GM12891 (cell line): ENCODE data around the gene H3Y2.

GRCh38 chr5:16459386-16459999 lies 6.1 kb downstream of the ZNF622 start:
- RRBS = no CpG with 5 or more reads among the region's 1 CpG

DNA sequence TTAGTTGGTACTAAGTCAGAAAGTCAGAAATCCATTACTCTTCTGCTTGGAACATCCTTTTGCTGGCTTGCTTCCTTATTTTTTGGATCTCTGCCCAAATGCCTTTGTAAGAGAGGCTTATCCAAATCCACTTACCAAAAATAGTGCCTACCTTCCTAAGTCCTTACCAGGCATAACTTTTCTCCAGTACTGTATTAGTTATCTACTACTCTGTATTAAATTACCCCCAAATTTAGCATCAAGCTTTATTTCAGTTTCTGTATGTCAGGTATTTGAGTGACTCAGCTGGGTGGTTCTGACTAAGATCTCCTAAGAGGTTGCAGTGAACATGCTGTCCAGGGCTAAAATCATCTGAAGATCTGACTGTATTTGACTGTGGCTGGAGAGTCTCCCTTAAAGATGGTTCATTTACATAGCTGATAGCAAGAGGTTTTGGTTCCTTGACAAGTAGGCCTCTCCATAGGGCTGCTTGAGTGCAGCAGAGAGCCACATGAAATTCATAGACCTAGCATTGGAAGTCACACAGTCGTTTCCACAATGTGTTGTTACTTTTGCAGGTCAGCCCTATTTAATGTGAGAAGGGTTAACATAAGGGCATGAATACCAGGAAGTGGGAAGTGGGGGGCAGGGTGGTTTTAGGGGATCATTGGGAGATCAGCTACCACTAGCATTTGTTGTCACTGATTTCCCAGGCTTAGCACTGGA lies 1.8 kb upstream of the ZNF622 start:
- RRBS = no CpG with 5 or more reads among the region's 1 CpG

GRCh38 chr5:16546723-16547116 lies 70.1 kb downstream of the RETREG1 start:
- RRBS = no CpG with 5 or more reads among the region's 4 CpGs

DNA sequence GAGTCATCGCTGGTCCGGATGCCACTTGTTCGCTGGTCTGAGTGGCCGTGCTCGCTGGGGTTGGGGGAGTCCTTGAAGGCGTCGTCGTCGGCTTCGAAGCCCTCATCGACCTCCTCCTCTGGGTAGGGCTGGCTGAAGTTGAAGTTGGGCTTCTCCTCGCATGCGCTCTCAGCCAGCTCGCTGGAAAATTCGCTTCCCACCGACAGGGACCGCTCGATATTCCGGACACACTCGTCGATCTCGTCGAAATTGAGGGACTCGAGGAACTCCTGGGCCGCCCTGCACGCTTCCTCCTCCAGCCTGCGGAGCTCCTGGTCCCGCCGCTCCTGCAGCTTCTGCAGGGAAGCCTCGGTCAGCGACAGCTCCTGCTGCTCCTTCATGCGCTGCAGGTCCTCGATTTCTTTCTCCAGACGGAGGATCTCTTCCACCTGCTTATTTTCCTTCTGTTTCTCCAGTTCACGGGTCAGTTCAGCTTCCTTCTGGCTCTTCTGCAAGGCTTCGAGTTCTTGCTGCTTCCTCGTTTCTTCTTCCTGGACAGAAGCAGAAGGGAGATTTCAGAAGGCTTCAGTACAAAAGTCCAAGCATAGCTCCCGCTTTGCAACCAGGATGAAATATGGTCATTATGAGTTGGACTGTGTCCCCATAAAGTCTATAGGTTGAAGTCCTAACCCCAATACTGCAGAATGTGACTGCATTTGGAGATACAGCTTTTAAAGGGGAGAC lies 84.7 kb upstream of the RETREG1 start:
- RRBS = no CpG with 5 or more reads among the region's 38 CpGs

DNA sequence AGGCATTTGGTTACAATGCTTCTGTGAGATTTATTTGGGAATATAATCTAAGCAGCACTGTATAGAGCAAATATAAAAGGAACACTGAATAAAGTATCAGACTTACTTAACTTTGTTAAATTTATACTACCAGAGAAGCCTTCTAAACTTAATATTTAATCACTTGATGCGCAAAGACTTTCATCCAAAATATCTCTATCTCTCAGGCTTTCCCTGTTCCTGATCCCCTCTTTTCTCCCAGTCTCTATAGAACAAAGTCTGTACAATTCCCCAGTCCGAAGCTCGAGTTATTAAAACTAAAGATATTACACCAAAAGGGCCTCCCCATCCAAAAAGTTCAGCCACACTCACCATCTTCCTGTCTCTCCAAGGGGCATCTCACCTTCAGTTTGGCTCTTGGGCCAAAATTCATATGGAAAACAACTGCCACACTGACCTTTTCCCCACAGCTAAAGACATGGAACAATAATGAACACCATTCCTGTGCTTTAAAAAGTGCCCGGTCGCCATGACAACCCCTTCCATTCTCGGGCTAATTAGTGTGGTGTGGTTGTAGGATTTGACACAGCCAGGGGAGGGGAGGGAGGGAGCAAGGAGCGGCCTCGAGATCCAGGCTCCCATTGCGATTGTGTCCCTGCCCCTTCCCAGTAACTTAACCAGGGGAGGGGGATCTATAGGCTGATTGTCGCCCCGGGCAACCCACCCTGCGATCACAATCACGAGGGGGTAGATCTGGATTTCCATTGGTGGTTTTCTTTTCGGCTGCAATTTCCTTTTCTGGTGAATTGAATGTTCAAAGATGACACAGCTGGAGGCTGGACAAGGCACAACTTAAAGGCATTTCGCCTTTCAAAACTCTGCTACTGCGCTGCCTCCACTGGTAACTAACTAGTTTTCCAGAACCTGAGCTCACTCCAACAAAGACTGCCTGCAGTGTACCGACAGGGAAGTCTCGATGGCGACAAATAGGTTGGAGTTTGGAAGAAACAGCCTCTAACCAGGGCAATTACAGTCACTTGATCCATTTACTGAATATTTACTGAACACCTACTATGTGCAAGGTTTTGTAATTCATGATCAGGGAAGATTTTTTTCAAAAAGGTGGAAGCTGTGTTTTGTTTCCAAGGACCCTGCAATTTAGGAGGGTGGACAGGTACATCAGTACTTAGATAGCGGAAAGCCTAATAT lies 96.6 kb upstream of the RETREG1 start:
- RRBS = no CpG with 5 or more reads among the region's 20 CpGs

GRCh38 chr5:16768876-16769301 lies 152.1 kb upstream of the RETREG1 start:
- RRBS = no CpG with 5 or more reads among the region's 10 CpGs

DNA sequence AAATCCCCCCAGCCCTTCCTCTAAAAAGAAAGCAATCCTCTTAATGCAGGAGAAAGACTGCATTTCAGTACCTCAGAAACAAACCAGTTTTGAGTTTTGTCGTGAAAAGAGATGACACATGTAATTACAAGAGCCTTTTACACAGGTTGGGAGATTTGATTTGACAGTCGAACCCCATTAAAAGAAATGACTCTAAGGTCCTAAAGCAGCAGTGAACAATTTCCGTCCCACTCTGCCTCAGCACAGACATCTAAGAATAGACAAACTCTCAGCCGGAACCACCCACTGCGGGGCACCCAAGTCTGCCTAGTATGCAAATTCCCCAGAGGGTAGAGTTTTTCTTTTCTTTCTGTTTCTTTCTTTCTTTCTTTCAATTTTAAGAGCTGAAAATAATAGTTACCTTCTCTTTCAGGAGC lies 64.9 kb downstream of the BASP1 start:
- RRBS = no CpG with 5 or more reads among the region's 5 CpGs

- RRBS = no CpG with 5 or more reads among the region's 8 CpGs
These were observed at the start of gene H3Y2 for GRCh38 chr5:17491831-17492190. TSS of gene H3Y2 (minus strand) at chr5:17492076.

DNA sequence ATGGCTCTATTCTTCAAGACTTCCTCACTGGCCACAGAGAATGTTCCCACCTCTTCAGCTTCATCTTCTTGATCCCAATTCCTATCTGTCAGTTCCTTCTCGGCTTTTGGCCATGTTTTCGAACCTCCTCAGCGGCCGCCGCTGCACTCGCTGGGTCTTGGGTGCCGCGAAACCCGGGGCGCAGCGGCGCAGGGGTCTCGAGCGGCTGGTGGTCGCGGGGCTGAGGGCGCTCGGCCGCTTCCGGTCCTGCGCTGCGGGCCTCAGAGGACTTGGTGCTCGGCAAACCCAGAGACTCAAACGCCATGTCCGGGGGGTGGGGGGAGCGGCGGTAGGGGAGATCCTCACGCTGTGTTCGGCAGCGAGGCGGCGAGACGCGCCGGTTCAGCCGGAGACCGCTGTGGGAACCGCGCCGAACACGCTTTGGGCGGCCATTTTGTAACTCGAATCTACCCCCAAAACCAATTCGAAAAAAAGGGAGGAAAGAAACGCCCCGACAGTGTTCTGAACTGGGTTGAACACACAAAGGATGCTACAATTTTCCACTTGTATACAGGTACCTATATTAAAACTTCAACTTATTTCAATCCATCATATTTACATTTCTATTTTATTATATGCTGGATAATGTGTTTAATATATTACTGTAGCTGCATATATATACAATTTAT lies 317.5 kb upstream of the CDH18 start:
- RRBS = 90% methylated on average over 25 of the region's 46 CpGs

GRCh38 chr5:20469067-20469345 lies 481.0 kb upstream of the CDH18 start:
- RRBS = no CpG with 5 or more reads among the region's 4 CpGs

GRCh38 chr5:25085756-25086008 lies 440.9 kb upstream of the CDH10 start:
- RRBS = no CpG with 5 or more reads among the region's 2 CpGs

DNA sequence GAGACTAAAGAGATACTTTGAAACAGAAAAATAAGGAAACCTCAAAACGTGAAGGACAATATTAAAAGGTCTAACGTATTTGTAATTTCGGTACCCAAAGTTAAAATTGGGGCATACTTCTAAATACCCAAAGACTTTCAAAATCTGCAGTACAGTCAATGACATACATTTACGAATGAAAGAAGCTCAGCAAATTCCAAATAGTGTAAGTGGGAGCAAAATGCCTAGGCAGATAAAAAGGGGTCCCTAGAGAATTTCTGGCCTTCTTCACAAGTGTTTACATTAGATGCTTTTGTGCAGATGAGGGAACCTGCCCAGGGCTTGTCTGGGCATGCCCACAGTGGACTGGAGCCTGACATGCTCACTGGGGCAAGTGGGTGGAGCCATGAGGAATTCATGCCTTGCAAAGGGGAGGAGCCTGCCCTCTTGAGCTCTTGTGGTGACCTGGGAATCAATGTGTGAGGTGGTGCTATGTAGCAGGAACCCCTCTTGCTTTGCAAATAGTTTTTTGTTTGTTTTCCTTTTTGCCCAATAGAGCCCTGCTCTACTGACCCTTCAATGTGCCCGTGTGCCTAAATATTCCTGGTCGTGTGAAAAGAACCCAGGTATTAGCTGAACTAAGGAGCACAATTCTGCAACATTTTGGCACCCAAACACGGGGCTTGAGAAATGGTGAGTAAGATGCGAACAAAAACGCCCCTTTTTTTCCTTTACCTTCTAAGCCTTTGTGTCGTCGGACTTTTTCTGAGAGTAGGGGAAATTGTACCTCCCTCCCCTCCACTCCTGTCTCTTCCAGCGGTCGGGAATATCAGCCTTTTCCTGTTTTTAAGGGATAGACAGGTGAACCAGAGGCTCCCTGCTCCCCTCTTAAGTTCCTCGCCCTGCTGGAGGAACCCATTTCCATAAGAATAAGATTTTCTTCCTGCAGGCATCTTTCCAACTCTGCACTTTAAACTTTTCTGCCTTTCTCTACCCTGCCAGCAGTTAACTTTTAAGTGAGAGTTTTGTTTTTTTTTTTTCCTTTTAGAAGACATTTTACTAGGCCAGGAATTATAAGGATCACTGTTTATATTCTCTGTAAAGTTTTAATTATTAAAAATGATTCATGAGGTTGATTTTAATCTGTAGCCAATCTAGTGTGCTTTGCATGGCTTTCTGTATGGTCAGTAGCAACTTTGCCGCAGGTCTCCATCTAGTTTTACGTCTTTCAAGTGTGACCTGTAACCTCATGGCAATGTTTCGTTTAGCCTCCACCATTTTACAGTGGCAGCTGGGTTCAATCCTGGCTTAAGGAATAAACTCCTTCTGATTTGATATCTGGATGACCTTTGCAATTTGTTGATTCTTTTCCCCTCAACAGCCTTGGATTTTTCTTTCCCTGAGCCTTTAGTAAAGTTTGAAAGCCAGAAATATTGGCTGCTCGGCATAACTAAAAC lies 434.0 kb upstream of the CDH9 start:
- RRBS = no CpG with 5 or more reads among the region's 18 CpGs

DNA sequence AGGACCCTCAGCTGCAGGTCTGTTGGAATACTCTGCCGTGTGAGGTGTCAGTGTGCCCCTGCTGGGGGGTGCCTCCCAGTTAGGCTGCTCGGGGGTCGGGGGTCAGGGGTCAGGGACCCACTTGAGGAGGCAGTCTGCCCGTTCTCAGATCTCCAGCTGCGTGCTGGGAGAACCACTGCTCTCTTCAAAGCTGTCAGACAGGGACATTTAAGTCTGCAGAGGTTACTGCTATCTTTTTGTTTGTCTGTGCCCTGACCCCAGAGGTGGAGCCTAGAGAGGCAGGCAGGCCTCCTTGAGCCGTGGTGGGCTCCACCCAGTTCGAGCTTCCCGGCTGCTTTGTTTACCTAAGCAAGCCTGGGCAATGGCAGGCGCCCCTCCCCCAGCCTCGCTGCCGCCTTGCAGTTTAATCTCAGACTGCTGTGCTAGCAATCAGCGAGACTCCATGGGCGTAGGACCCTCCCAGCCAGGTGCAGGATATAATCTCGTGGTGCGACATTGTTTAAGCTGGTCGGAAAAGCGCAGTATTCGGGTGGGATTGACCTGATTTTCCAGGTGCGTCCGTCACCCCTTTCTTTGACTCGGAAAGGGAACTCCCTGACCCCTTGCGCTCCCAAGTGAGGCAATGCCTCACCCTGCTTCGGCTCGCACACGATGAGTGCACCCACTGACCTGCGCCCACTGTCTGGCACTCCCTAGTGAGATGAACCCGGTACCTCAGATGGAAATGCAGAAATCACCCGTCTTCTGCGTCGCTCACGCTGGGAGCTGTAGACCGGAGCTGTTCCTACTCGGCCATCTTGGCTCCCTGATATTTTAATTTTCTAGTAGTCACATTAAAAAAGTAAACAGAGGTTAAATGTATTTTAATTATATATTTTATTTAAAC lies 2001.9 kb upstream of the CDH6 start:
- RRBS = no CpG with 5 or more reads among the region's 33 CpGs

DNA sequence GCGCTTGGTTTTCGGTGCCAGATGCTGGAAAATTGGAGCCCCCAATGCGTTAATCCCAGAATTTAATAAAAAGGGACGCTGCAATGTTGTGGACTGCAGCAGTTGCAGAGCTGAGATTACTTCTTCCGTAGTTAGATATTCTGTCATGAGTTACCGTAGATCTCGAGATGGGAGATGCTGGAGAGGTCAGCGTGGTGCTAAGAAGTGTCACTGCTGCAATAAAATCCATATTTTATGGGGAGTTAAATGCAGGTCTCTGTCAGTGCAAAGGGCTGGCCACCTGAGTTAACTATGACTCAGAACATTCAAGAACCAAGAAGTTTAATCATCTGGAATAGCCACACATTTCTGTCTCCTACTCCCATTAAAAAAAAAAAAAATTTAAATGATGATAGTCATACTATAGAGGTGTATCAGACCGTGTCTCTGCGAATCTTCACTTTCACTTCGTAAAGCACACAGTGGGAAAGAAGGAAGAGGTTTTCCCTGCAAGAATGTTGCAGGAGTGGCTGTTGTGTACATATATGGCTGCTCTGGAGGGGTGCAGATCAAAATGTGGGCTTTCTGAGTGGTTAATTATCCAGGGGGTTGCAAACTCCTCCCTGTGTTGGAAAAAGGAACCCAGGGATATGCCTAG lies 1.4 kb downstream of the CDH6 start:
- RRBS = no CpG with 5 or more reads among the region's 11 CpGs

- RRBS = no CpG with 5 or more reads among the region's 6 CpGs
These were observed 147.1 kb downstream of the PDZD2 start for GRCh38 chr5:31785936-31786432.

DNA sequence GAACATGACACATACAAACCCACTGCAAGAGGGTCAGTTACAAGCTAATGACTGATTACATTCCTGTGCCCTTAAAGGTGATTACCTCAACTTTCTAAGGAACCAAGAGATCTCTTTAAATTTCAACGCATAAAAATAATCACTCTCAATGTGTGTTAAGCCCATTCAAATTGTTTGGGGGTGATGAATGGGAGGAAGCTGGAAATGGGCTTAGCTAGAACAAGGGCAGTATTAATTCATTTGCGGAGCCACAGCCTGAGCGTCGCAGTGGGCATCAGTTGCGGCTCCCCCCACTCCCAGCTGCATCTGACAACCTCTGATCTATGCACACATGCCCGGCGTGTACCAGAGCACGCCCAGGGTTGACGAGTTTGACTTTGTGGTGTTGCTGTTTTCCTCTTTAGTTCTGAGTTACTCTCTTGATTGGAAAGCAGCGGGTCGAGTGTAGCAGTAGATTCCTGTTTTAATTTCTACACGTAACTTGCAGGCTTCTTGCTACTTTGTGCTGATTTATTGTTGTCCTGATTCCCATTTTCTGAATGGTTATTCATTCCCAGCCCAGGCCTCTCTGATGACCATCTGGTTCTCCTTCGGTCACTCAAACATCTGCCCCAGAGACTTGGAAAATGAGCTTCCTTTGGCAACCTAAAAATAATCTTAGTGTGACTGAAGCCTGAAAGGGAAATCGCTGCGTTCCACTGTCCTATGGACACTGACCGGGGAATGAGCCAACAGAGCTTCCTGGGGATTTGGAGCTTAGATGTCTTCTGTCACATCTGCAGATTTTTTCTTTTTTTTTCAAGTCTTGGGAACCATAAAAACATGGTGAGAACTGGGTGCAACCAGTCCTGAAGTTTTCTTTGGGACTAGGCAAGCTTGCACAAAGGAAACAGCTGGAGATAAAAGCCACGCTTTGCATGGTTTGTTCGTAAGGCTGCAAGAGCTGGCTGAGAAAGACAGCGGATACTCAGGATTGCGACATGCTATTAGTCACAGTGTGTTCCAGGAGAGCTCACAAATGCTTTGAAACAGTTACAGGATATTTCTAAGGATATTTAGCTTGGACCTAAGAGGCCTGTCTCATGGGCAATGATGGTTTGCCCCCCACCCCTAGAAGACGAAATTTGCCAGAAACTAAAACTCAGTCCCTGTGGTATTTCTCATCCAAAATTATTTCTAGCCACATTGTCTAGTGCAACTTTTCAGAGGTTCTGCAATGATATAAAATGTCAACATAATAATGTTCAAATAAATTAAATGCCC lies 146.4 kb downstream of the GOLPH3 start:
- RRBS = no CpG with 5 or more reads among the region's 21 CpGs

DNA sequence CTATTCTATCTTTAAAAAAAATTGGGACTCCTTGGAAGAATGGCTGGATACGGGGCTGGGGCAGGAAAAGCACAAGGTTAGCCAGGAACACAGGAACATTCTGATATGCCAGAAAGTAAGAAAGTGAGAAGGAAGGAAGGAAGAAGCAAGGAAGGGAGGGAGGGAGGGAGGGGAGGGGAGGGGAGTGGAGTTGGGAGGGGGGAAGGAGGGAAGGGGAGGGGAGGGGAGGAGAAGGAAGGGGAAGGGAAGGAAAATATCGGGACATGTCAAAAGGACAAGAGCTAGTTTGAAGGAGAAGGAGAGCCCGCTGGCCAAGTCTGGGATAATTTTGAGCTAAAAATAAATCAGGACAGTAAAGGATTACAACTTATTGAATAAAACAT lies 26.3 kb upstream of the GOLPH3 start:
- RRBS = no CpG with 5 or more reads among the region's 3 CpGs

- RRBS = no CpG with 5 or more reads among the region's 14 CpGs
These were observed 59.7 kb upstream of the GOLPH3 start for GRCh38 chr5:32233421-32234642.

DNA sequence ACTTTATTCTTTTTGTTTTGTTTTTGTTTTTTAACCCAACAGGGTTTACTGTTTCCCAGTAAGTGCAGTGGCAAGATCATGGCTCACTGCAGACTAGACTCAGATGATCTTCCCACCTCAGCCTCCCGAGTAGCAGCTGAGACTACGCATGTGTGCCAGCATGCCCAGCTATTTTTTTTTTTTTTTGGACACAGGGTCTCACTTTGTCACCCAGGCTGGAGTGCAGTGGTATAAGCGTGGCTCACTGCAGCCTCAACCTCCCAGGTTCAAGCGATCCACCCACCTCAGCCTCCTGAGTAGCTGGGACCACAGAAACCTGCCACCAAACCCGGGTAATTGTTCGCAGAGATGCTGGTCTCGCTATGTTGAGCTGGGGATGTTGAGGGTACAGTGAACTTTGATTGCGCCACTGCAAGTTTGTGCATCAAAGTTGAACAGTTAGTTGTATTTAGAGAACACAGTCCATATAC lies 12.7 kb downstream of the ZFR start:
- RRBS = no CpG with 5 or more reads among the region's 8 CpGs